Gastroesophageal sphincter (tissue), 4 donors: ENCODE data around the gene DLL1.

DNA sequence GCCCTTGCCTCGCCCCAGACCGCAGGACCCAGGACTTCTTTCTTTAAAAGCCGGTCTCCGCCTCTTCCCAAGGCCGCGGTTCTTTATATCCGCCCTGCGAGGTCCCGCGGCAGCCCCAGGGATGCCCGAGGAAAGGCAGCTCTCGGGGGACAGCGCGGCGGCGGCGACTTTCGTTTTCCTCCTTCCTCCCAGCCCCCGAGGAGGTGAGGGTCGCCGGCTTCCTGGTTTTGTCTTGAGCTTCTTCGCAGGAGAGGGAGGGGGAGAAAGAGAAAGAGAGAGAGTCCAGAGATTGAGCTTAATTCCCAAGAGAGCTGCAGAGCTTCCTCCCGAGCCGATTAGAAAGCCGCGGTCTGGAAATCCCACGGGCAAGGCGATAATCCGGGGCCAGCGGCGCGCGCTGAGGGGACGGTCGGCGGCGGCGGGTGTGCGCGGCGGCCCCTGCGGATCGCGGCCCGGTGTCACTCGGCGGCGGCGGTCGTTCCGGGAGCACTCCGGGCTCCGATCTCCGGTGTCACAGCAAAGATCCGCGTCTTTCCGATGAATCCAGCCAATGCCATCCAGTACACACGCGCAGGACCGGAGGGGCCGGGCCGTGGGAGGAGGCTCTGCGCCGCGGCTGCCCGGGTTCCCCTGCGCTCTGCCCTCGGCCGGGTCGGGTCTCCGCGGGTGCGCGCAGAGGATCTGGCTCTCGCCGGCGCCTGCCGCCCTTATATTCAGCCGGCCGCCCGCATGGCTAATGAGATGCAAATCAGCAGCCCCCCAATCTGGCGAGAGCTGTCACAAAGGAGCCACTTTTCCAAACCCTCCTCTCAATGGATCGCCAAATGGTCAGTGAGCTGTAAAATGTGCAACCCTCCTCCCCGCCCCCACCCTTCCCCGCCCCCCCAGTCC is at the start of gene DLL1:
DLL1 (minus strand) TSS at position 833 of the 891 bp plus-strand sequence.
- PRO-cap = bidirectional peak, plus-strand start at position 643 of the sequence, minus-strand start at position 683 of the sequence
- RAMPAGE, long total RNA, 4 experiments = no peak in any of the 4 experiments

DNA sequence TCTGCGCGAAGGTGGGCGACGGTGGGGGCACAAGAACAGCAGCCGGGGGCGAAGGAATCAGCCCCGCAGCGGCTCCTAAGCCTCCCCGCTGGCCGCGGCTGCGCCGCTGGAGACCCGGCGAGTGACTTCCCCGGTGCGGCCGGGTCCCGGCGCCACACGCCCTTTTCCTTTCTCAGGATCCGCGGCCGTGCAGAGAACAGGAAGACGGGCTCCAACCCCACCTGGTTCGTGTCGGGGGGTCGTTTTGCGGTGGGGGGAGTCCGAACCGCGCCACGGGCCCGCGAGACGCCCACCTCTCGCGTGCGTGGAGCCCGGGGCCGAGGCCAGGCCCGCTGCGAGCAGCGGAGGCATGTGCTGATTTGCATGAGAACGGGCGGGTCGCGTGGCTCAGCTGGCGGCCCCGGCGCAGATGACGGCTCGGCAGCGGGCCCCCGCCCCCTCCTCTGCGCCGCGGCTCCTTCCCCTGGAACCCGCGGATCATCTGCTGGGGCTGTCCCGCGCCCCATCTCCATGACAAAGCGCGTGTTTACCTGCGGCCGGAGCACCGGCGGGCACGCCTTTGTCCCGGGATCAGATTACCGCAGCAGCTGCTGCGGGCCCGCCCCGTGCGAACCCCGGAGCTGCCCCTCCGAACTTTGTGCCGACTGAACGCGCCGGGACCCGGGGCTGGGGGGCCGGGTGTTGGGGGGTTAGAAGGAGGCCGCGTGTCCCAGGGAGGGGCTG is 4.8 kb upstream of the DLL1 start:
- PRO-cap = no peak
- RAMPAGE, long total RNA, 4 experiments = no peak in any of the 4 experiments

GRCh38 chr6:170296958-170297714 is 6.3 kb upstream of the DLL1 start:
- PRO-cap = no peak
- RAMPAGE, long total RNA, 4 experiments = no peak in any of the 4 experiments

DNA sequence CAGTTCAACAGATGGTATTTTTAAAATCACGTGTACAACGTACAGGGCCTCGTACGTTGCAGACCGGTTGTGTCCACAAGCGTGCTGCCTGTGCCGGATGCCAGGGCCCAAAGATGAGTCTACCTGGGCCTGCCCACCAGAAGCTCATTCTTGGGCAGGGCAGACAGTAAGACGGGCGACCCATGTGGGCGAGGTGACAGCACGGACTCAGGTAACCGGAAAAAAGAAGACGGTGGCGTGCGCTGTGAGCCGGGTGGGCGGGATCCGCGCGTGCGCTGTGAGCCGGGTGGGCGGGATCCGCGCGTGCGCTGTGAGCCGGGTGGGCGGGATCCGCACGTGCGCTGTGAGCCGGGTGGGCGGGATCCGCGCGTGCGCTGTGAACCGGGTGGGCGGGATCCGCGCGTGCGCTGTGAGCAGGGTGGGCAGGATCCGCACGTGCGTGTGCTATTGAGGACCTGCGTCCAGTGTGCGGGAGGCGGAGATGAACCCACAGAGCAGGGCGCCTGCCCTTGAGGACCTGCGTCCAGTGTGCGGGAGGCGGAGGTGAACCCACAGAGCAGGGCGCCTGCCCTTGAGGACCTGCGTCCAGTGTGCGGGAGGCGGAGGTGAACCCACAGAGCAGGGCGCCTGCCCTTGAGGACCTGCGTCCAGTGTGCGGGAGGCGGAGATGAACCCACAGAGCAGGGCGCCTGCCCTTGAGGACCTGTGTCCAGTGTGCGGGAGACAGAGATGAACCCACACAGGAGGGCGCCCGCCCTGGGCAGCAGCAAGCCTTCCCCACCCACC is 114.8 kb downstream of the FAM120B start:
- PRO-cap = no peak
- RAMPAGE, long total RNA, 4 experiments = no peak in any of the 4 experiments